ENCODE results near the genes FBXO6 and TNFRSF1B.

GRCh38 chr1:11052344-11053694 is 5.8 kb upstream of the MASP2 start:
- PRO-cap: no peak

DNA sequence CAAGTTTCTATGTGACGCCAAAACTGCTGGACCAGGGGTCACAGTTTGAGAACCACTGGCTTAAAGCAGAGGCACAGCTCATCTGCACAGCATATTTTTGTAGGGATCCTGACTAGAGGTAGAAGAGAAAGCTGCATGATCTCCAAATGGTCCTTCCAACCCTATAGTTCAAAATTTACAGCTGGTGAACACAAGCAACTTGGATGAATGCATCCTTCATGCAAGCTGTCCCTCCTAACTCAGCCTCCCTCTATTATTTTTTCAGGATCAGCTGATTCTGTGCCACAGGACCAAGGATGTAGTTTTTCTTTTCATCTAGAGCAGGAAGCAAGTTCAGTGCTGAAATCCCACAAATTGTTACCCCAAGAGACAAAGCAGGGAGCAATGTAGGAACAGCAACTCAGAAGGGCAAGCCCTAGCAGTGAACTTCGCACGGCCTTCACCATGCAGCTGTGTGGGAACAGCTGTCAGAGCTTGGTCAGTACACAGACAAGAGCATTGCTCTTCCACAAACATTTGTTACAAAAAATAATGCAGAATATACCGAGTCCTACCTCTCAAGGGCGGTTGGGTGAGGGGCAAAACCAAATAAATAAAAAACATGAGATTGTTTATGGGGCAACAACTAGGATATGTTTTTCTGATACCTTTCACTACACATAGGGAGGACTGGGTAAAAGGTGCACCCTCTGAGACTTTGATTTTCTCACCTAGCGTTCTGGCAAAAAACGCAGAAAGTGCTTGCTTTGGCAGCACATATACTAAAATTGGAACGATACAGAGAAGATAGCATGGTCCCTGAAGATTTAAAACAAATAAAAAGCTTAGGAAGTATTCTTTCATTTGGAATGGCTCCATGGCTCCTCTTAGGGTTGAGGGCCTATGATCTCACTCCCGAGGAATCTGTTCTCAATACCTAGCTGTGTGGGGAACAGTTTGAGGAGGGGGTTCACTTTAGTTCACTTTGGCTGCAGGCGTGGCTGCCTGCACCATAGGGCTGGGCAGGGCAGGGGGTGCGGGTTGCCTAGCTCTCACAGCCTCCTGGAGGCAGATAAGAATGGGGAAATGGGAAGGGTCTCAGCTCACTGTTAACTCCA is 37.2 kb upstream of the ANGPTL7 start:
- PRO-cap: no peak

GRCh38 chr1:11253435-11254031 is 8.8 kb downstream of the MTOR start:
- PRO-cap: no peak

DNA sequence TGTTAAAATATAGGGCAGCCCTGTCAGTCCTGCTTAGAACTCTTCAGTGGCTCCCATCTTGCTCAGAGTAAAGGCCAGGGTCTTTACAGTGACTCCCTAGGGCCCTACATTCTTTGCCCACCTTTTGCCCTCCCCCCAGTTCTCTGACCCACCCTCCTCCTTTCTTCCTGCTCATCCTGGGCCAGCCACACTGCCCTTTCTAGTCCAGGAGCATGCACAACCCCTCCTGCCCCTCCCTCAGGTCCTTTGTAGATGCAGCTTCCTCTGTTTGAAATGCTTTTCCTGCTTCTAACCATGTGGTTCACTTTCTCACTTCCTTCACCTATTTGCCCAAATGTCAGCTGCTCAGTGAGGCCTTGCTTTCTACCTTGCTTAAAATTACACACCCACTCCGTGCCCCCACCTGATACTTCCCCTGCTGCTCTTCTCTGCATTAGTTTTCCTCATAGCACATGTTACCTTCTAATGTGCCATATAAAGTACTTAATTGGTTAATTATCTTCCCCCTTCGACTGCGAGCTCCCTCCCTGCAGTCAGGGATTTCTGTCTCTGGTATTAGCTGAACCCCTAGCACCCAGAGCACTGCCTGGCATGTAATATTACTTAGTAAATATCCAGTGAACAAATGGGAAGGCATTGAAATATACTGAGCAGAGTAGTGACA is 8.0 kb downstream of the UBIAD1 start:
- PRO-cap: no peak

- PRO-cap: no peak
Measured at GRCh38 chr1:11663889-11664501, at the start of gene FBXO6. Gene FBXO6, plus strand, starts transcription at chr1:11664200.

- PRO-cap: no peak
Measured at GRCh38 chr1:11671395-11672036, 7.5 kb downstream of the FBXO6 start.

- PRO-cap: no peak
Measured at GRCh38 chr1:11701534-11702175, 10.1 kb downstream of the DRAXIN start.

GRCh38 chr1:11707657-11708067 is 16.2 kb downstream of the DRAXIN start:
- PRO-cap: no peak

GRCh38 chr1:11784532-11785836 is 20.8 kb downstream of the MTHFR start:
- PRO-cap: no peak

DNA sequence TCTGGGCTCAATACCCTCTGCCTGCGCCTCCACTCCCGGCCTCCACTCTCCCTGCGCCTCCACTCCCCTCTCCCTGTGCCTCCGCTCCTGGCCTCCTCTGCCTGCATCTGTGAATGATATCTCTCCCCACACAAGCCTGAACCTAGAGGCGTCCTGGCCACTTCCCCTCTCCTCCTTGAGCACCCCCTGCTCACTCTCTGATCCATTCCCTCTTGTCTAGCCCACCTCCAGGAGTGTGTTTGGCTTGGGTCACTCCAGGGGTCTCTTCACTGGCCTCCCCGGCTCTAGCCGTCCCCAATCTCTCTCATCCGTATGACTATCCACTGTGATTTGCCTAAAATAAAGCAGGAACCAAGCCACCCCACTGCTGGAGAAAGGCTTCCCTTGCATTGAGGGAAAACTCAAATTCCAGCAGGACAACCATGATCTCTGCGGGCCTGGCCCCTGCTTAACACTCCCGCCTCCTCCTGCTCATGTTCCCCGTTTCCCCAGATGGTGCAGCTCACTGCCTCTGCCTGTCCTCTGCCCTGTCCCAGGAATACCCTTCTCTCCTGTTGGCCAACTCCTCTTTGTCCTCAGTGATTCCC is 14.3 kb downstream of the MTHFR start:
- PRO-cap: no peak

GRCh38 chr1:11792048-11793180 is 13.3 kb downstream of the MTHFR start:
- PRO-cap: no peak

DNA sequence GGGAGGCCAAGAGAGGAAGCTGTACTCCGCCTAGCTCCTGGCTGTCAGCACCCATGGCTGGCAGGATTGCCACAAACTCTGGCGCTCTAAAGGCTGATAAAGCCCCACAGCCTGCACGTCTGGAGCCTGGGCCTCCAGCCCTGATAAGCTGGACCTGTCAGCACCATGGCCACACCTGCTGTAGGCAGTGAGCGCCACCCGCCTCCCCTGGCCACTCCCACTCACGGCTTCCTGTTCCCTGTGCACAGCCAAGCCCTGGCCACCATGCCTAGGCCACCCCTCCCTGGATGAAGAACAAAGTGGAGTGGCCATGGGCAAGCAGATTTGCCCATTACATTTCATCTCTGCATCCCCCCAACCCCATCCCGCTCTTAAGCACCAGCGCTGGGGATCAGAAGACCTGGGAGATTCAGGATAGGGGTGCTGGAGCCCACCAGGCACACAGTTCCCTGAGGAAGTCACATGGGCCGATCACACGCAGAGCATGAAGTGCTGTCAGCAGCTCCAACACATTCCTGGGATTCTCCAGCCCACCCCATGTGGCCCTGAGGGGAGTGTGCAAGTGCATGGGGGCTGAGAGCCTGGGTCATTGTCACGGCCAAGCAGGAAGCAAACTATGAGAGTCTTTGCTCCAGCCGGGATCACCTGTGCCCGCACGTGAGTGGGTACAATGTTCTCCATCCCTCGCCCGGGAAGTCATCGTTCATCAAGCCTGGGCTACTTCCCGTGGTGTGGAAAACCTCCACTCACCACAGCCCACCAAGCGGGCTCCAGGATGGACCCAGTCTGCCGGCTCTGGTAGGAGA is 24.4 kb upstream of the NPPB start:
- PRO-cap: no peak

DNA sequence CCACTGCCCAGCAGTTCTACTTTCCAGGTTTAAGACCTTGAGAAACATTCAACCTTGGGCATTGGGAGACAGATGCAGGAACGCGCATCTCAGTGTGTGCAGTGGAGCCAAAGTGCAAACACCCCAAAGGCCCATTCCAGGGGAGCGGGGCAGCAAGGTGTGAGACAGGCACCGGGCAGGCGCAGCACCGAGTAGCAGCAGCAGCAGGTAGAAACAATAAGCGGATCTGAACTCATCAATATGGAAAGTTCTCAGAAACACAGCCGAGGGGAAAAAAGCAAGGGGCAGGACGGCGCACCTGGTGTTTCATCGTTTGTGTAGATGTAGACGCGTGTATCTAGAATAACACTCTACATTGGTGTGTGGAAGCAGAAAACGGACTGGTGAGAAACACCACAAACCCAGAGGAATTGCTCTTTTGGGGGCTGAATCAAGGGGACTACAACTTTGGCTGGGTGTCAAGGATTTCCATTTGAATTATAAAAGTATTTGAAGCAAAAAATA is 8.1 kb upstream of the TNFRSF1B start:
- PRO-cap: no peak

DNA sequence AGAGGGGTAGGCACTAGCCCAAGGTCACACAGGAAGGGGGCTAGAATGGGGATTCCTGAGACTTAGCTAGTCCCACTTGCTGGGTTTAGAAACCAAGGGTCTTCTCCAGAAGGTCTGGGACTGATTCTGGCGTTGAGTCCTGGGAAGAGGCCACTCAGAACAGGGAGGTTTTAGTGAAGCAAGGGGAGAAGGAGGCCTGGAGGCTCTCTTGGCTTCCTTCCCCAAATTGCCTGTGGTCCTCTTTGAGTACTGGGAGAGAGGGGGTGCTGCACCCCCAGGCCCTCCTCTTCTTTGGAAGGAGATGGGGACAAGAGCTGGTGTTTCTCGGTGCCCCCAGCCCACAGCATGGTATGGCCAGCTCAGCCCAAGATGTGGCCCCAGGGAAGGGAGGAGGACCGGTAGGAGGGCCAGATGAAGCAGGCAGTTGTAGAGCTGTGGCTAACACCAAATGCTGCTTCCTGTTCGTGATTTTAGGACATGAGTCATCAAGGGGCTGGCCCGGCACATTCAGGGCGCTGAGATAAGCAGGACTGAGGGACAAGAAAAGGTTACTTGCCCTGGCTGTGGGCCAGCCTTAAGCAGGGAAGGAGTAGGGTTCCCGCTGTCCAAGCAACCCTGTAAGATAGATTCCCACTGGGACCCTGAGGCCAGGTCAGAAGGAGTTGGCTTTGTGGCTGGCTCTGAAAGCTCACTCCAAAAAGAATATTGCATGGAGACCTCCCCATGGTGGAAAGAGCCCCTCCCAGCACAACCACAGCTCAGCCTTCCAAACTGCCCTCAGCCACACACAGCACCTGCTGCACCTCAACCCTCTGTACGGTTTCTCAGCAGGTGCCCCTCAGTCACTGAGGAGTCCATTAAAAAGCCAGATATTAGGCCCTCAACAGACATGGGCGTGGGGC is 5.0 kb upstream of the TNFRSF1B start:
- PRO-cap: no peak

- PRO-cap: unidirectional peak, plus-strand start at chr1:12166991
Measured at GRCh38 chr1:12166653-12167139, at the start of gene TNFRSF1B. Gene TNFRSF1B, plus strand, starts transcription at chr1:12166991.

GRCh38 chr1:12177150-12178476 is 10.8 kb downstream of the TNFRSF1B start:
- PRO-cap: no peak

DNA sequence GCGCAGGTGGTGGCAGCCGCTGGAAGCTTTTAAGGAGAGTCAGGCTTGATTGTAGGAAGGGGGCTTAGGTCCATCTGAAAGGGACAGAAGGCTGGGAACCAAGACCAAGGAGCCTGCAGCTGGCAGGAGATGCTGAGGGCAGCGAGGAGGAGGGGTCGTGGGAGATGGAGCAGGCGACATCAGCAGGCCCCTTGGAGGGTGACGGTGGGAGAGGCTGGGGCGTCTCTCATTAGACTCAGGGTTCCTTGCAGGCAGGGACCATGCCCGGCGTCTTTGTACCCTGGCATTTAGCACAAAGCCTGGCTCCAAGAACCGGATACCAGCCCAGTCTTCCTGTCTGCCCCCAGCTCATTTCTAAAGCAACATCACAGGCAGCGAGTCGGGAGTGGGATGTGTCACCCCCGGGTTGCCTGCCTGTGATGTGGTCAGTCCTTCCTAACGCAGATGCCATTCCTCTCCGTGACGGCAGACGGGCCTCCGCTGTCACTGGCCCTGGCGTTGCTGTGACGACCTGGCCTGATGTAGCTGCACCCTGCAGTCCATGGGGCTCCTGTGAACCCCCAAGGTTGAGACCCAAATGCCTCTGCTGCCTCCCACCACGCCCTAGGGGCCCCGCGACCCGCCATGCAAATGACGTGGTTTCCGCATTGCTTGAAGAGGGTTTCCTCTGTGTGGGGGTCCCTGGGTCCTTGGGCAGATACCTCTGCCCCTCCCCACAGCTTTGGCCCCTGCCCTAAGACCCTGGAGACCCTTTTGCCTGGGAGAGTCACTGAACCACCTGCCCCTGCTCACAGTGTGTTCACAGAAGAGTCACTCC is 12.2 kb downstream of the TNFRSF1B start:
- PRO-cap: no peak

DNA sequence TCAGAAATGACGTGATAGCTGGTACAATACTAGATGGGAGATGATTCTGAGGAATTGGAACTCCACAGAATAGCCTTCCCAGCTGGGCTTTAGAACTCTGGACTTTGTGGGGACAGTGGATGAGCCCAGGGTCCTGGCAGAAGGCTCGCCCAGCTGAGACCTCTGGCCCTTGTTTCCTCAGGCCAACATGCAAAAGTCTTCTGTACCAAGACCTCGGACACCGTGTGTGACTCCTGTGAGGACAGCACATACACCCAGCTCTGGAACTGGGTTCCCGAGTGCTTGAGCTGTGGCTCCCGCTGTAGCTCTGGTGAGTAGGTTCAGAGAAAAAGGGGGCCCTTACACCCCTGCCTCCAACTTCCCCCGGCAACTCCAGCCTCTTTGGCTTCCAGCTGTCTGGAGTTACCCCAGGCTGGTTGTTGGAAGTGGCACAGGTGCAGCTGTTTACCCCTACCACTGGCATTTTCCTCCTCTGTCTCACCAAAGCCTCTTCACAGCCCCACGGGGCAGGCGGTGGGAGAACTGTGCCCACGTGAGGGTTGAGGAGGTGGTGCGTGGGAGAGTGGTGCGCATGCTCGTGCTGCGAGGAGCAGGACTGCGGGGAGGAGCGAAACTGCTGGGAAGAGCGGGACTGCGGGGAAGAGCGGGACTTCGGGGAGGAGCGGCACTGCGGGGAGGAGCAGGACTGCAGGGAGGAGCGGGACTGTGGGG is 24.1 kb downstream of the TNFRSF1B start:
- PRO-cap: no peak

GRCh38 chr1:12202876-12203470 is 26.9 kb upstream of the VPS13D start:
- PRO-cap: no peak

- PRO-cap: no peak
Measured at GRCh38 chr1:12204764-12205239, 25.0 kb upstream of the VPS13D start.

Measured in mesothelial cell of epicardium (in vitro differentiated cells).